Uterus (tissue), 7 donors: ENCODE measurements around a stretch of chr9.

DNA sequence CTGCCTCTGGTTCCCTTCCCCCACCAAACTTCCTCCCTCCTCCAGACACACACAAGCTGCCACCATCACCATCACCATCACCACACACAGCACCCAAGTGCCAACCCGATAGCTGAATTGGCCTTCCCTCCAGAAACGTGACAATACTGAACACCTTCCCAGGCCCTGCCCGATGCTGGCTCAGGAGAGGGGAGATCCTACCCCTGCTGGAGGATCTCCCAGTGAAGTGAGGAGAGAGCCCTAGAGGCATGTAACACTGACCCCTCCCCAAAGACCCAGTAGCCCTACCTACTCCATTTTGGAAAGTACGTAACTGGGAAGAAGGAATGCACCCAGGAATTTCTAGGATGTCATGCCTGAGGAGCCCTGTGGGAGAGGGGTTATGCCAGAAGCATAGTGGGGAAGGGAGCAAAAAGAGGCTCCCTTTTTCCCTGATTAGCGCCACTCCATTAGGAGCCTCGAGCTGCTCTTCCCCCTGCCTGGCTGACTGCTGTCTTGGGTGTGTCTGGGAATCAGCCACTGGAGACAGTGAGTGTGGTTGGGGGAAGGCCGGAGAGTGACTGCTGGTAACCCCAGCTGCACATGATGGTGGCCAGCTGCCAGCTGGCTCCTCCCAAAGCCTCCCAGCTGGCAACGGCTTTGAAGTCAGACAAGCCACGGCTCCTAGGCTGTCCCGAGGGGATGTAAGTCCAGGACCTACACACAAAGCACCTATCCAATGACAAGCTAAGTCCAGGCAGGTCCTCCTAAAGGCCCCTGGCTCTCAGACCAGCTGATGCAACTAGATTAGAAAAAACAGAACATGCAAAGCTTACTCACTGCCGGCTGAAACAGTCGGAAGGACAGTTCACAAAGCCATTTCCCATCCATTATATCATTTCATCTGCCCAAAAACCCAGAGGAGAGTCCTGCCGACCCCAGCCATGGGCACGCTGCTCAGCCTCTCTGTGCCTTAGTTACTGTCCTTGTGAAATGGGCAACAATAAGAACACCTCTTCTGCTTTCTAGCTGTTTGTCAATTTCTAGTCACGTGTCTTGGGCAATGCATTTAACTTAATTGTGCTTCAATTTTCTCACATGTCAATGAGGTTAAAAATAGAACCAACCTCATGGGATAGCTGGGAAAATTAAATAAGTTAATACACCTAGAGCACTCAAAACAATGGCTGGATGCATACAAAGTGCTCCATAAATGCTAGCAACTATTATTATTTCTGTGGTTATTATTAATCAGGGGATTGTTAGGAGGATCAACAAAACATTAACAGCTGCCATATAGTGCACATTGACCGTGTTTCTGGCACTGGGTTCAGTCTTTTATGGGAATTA is 136.6 kb upstream of the ABCA1 start:
- PRO-cap, 4 experiments: peak in 4 of 4 experiments; most common plus-strand start position 814 of the sequence (in 1); most common minus-strand start position 485 of the sequence (in 2)
- RAMPAGE, long total RNA, 2 experiments: no peak in any of the 2 experiments
- RRBS: no CpG with 5 or more reads among the region's 16 CpGs

DNA sequence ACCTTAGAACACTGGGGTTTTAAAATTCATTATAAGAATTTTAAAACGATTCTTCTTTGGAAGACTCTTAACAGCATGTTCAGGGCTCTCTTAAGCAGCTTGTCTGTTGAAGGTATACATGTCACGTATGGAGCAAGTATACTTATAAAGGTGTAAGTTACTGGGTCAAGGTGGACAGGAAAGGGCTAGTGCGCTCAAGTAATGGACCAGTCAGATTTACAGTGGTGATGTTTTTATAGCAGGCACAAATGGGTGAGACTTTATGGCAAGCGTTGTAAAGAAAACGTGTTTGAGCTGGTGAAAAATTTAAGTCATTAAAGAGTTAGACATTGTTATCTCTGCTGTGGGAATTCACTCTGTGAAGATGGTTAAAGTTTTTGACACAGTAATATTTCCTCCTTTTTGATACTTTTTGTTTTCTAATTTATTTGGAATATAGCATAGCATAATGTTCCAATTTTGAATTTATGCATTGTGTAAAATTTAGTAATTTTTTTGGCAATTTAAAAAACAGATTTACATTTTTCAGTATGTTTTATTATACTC is 8.0 kb downstream of the SLC44A1 start:
- PRO-cap, 4 experiments: no peak in any of the 4 experiments
- RAMPAGE, long total RNA, 2 experiments: no peak in any of the 2 experiments
- RRBS: no CpG with 5 or more reads among the region's 5 CpGs

GRCh38 chr9:105296655-105297353 is 52.4 kb downstream of the SLC44A1 start:
- PRO-cap, 4 experiments: no peak in any of the 4 experiments
- RAMPAGE, long total RNA, 2 experiments: no peak in any of the 2 experiments
- RRBS: no CpG with 5 or more reads among the region's 3 CpGs

- PRO-cap, 4 experiments: no peak in any of the 4 experiments
- RAMPAGE, long total RNA, 2 experiments: start-site peak on the plus strand in 1 of 2 experiments, at chr9:105374228-105374730 at its widest, 20 reads per replicate
- RRBS: no CpG with 5 or more reads among the region's 4 CpGs
Measured at GRCh38 chr9:105374232-105374882, 73.5 kb upstream of the FSD1L start.

GRCh38 chr9:105570346-105571044 is 12.6 kb downstream of the FKTN start:
- PRO-cap, 4 experiments: no peak in any of the 4 experiments
- RAMPAGE, long total RNA, 2 experiments: no peak in any of the 2 experiments
- RRBS: no CpG with 5 or more reads among the region's 2 CpGs

DNA sequence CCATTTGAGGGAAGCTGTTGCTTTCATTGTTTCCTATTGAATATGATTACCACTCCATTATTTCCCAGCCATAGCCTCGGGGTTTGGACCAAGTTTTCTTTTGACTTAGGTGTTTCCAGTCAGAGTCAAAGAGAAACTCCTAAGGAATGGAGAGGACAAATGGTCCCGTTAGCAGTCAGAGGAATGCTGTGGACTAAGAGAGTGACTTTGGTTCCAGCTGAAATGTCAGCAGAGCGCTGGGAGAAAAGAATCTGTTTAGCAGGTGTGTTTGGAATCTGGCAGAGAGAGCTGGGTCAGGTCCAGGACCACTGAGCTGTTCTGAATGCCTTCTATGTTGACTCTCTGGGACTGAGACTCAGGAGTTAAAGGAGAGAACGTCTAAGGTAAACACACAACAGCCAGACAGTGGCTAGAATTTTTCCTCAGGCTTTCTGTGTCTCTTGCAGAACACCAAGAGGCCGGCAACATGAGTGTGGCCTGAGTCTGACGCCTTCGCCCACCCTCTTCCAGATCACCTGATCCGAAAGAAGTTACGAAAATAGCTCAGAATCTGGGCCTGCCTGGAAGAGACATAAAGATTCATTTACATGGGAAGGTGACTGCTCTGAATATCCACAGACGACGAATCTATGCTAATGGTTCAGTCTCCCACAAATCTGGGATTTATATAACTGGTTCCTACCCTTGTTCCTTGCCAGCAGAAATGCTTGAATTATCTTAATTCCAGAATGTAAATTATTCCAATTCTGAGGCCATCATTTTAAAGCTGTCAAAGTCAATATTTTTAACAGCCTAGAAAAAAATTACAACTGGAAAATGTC is 107.2 kb upstream of the ZNF462 start:
- PRO-cap, 4 experiments: no peak in any of the 4 experiments
- RAMPAGE, long total RNA, 2 experiments: no peak in any of the 2 experiments
- RRBS: no CpG with 5 or more reads among the region's 11 CpGs

DNA sequence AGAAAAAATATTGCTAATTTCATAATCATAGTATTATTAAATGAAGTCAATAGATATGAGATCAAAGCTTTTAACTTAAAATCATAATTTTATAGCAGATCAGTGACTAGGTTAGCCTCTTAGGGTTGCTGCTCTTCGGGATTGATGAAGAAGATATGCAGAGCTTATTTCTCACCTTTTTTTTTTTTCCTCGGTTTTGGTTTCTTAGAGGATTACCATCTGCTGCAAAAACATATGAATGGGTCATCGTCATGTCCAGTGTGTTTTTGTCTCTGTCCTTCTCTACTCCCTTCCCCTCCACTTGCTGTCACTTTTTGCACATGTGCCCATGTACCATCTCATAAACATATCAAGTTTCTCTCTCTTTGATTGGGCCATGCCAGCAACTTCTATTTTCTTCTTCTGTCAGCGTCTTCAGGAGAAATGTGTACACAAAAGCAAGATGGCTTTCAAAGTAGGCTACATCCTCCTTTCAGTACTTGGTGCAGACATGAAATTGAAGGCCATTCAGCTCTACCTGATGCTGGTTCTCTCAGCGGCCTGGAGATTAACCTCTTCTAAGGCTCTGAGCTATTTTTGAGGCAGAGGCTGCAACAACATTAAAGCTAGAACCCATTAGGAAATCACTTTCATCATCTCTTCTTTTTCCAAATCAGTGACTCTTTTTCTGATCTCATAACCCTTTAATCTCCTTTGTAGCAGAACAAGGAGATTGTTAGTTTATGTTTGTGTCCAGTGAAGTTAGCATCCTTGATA is 57.2 kb downstream of the ZNF462 start:
- PRO-cap, 4 experiments: no peak in any of the 4 experiments
- RAMPAGE, long total RNA, 2 experiments: no peak in any of the 2 experiments
- RRBS: no CpG with 5 or more reads among the region's 5 CpGs

DNA sequence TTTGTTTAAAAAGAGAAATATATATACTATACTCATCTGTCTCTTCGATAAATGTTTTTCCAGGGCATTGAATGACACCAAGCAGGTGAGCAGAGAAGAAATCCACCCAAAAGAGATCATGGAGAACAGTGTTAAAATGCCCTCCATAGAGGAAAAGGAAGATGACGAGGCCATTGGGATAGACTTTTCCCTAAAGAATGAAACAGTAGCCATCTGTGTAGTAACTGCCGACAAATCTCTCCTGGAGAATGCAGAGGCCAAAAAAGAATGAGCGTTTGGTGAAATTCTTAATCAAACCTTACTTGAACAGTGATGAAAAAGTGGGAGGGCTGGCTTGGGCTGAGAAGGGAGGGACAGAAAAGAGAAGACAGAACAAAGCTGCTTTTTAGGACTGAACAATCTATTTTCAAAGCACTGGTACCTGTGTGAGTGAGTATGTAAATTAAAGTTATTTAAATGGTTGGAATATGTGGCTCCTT is 147.8 kb downstream of the ZNF462 start:
- PRO-cap, 4 experiments: no peak in any of the 4 experiments
- RAMPAGE, long total RNA, 2 experiments: no peak in any of the 2 experiments
- RRBS: no CpG with 5 or more reads among the region's 4 CpGs

DNA sequence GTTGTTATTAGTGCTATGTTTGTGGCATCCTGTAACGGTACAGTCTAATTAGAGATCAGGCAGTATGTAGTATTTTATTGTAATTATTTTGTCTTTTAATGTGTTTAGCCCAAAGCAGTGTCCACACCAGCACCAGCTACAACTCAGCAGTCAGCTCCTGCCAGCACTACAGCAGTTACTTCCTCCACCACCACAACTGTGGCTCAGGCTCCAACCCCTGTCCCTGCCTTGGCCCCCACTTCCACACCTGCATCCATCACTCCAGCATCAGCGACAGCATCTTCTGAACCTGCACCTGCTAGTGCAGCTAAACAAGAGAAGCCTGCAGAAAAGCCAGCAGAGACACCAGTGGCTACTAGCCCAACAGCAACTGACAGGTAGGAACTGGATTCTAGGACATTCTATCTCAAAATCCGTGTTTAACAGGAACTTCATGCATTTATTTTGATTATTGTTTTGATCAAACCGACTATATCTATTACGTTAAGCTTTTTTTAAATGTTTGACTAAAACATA is 23.2 kb downstream of the RAD23B start:
- PRO-cap, 4 experiments: no peak in any of the 4 experiments
- RAMPAGE, long total RNA, 2 experiments: no peak in any of the 2 experiments
- RRBS: no CpG with 5 or more reads among the region's 5 CpGs

GRCh38 chr9:107332967-107333634 is 50.0 kb downstream of the RAD23B start:
- PRO-cap, 4 experiments: no peak in any of the 4 experiments
- RAMPAGE, long total RNA, 2 experiments: no peak in any of the 2 experiments
- RRBS: no CpG with 5 or more reads among the region's 3 CpGs

DNA sequence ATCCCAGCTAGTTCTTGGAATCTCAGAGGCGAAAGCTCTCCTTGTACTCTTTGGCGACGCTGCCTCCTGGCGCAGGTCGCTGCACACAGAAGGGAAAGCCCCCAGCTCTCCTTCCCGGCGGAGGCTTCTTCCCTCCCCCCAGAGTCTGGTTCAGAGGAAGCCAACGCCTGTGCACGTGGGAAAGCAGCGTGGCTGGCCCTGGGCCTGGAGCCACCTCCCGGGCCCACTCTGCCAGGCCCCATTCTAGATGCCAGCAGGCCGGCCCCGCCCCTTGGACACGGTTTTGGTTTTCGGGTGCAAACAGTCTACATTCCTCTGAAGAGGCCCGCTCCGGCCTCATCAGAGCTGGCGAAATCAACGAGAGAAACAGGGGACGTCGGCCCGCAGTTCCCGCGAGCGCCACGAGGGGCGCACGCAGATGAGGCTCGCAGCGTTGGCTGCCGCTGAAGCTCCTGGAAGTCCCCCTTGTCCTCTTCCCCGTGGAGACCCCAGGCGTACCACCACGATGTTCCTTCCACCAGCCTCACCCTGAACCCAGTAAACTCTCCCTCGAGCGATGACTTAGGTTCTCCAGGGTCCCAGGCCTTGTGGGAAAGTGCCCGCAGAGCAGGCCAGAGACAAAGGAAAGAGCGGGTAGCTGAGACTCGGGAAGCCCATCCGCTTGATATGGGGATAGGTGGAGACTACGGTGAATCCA is 64.4 kb downstream of the KLF4 start:
- PRO-cap, 4 experiments: peak in 1 of 4 experiments; most common plus-strand start position 386 of the sequence (in 1)
- RAMPAGE, long total RNA, 2 experiments: no peak in any of the 2 experiments
- RRBS: 3% methylated on average over 10 of the region's 41 CpGs

- PRO-cap, 4 experiments: peak in 1 of 4 experiments; most common minus-strand start chr9:107504665 (in 1)
- RAMPAGE, long total RNA, 2 experiments: no peak in any of the 2 experiments
- RRBS: no CpG with 5 or more reads among the region's 7 CpGs
Measured at GRCh38 chr9:107504500-107505419, 15.2 kb upstream of the KLF4 start.

DNA sequence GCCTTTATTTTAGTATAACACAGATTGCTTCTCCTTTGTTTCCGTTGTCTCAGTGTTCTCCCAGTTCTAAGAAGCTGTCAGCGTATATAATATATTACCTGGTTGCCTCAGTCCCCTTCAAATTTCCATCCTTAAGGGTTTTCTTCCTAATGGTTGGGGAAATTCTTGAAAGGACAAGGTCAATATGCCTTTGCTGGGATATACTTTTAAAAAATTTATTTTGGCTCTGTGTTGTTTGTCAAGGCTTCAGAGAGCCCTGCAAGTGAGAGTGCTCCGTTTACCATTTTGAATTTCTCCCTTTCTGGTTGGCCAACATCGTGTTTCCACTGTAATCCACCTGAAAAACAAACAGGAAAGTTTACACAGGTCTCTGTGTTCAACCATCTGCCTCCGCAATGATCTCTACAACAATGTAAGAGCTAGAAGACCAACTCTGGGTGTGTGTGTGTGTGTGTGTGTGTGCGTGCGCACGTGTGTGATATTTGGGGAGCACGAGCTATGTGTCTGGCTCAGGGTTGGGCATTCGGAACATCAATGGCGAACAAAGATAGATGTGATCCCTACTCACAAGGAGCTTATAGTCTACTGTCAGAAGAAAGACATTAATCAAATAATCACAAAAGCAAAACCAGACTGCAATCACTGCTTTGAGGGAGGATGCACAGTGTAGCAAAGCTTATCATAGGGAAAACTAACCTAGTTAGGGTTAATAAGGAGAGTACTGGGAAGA is 19.7 kb upstream of the KLF4 start:
- PRO-cap, 4 experiments: no peak in any of the 4 experiments
- RAMPAGE, long total RNA, 2 experiments: no peak in any of the 2 experiments
- RRBS: no CpG with 5 or more reads among the region's 11 CpGs

DNA sequence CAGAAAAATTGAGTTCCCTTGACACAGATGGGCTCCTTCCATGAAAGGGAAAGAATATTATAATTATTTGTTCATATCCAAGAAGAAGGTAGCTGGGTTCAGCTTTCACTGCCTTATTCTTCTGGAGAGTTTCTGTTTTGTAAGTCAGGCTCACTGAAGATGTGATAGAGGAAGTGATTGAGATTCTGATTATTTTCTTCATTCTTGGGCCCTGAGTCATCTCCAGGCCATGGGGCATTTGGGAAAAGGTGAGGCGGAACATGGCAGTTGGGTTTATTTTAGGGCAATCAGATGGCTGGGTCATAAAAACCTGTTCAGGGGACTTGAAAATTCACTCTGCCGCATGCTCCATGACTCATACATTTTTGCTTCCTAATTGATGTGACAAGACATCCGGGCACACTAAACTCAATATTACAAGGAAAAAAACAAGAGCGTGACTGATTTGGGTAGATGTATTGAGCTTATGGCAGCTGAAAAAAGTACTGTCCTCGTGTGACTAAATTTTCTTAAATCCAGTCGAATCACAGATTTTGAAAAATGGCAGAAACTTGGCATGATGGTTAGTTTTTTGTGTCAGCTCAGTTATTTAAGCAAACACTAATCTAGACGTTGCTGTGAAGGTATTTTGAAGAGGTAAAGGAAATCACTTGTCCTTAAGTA is 265.7 kb upstream of the KLF4 start:
- PRO-cap, 4 experiments: no peak in any of the 4 experiments
- RAMPAGE, long total RNA, 2 experiments: no peak in any of the 2 experiments
- RRBS: no CpG with 5 or more reads among the region's 7 CpGs

DNA sequence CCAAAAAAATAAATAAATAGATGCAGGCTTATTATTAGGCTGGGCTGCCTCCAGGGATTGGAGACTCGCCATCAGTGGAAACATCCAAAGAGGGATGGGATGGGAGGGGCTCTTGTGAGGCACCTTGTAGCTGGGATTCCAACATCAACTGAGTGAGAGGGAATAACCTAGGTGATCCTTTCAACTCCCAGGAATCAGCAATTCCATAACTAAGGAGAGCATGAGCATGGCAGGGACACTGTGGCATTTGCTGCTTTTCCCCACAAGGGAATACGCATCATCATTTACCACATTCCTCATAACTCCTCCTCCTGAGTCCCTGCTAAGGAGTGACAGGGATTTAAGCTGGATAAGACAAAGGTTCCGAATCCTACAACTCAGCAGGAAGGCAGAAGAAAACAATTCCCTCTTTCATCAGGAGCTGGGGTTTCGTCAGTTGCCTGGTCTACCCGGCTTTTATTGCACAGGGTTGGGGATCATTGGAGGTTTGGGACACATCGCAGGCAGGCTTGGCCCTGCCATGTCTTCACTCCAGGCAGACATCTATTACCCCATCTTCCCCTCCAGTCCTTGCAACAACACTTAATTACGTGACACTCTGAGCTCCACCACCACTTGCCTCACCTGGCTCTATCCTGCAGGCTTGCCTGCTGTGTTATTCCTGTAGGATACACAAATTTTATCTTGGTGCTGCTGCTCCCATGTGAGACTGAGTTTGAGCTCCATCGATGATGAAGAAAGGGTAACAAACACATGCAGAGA is 562.9 kb upstream of the KLF4 start:
- PRO-cap, 4 experiments: no peak in any of the 4 experiments
- RAMPAGE, long total RNA, 2 experiments: no peak in any of the 2 experiments
- RRBS: no CpG with 5 or more reads among the region's 8 CpGs

DNA sequence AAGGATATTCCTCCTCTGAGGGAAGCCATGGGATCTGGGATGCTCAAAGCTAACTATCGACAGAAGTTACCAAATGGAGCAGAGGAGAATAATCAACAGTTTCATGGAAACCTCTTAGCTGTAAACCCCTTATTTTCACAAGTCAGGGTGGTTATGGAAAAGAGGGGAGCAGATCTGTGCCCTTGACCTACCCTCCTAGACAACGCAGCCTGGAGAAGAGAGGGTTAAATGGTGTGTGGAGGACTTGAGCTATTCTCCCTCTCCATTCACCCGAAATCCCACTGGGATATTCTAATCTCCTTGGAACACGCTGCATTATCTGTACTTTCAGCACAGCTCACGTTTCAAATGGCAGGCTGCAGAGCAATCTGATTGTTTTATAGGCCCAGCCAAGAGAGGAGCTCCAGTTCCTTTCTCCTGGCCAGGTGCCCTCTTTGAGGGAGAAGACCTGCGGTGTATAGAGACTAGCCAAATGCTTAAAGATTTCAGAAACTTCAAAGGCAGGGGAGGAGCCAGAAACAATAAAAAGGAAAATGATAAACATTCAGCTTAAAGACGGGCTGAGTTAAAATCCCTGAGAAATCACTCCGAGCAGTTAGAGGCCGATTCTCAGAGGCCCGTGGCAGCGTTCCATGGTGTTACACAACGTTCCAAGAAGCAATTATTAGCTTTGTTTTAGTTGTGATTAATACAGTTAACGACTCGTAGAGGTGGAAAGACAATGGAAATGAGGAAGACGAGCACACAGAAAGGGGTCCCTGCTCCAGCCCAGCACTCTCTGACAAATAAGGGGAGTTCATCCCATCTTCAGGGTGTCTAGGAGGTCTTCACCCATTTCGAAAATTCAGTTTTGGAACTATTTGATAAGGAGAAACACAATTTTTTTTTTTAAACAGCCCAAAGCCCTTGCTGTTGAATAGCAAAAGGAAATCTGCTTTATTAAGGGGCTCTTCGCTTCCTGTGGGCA is 564.1 kb upstream of the KLF4 start:
- PRO-cap, 4 experiments: no peak in any of the 4 experiments
- RAMPAGE, long total RNA, 2 experiments: no peak in any of the 2 experiments
- RRBS: no CpG with 5 or more reads among the region's 17 CpGs

DNA sequence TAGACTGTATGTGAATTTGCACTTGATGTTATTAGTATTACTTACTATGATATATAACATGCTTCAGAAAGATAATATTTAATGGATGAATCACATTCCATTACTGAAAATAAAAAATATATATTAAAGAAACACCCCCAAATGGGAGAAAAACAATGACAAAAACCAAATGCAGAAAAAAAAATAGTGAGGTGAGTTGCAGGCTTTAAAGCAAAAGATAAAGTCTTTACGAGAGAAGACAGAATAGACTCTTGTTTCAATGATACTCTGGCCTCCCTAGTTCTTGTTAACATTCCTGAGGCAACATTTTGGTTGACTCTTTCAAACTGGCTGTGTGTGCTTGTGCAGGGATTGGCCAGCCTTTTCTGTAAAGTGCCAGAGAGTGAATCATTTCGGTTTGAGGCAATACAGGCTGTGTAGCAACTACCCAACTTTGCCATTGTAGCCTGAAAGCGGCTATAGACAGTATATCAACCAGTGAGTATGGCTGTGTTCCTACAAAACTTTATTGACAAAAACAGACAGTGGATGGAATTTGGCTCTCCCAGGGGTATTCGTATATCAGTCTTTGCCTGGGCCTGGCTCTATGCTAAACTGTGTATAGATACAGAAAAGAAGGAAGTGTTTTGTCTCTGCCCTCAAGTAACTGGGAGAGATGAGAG is 567.8 kb upstream of the KLF4 start:
- PRO-cap, 4 experiments: no peak in any of the 4 experiments
- RAMPAGE, long total RNA, 2 experiments: no peak in any of the 2 experiments
- RRBS: no CpG with 5 or more reads among the region's 4 CpGs

- PRO-cap, 4 experiments: no peak in any of the 4 experiments
- RAMPAGE, long total RNA, 2 experiments: no peak in any of the 2 experiments
Measured at GRCh38 chr9:108710182-108710452, 145.7 kb downstream of the ACTL7B start.

- PRO-cap, 4 experiments: no peak in any of the 4 experiments
- RAMPAGE, long total RNA, 2 experiments: no peak in any of the 2 experiments
- RRBS: no CpG with 5 or more reads among the region's 2 CpGs
Measured at GRCh38 chr9:109016257-109017103, 3.2 kb upstream of the CTNNAL1 start.

- PRO-cap, 4 experiments: no peak in any of the 4 experiments
- RAMPAGE, long total RNA, 2 experiments: start-site peak on the minus strand in 1 of 2 experiments, at chr9:109086502-109087335 at its widest, 35 reads per replicate
- RRBS: no CpG with 5 or more reads among the region's 7 CpGs
Measured at GRCh38 chr9:109086181-109087088, 33.3 kb downstream of the TMEM245 start.